Spleen (tissue), 7 donors: ENCODE measurements around the genes KCNC3, ASPDH, KLK1, KLK9, KLK14 and C19orf84.

GRCh38 chr19:50272382-50272978 is 56.7 kb downstream of the KCNC3 start:
- PRO-cap, 4 experiments: no peak in any of the 4 experiments
- RAMPAGE, long total RNA, 4 experiments: no peak in any of the 4 experiments

DNA sequence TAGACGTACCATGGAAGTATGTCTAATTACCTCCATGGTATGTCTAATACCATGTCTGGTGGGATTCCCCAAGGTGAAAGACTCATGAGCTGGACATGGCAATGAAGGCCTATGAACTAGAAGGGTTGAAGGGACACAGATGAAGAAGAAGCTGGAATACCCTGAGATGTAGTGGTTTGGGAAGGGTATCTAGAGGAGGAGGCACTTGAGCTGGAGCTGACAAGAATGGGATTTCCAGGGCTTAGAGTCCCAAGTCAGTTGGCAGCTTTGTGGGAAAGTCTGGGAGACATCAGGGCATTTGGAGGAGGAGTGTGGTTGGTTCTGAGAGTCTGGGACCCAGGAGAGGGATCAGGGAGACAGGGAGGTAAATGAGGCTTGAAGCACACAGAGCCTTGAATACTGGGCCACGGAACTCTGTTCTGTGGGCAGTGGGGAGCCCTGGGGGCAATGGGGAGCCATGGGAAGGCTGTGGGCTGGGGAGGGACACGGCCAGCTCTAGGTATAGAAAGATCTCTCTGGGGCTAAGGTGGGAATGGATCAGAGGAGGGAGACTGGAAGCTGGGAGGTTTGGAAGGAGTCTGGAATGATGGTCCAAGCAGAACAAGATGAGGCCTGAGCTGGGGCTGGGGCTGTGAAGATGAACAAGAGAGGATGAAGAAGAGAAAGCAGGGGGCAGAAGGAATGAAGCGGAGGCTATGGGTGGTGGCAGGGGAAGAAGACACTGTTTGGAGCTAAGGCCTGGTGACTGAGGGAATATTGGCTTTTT is 24.4 kb downstream of the KCNC3 start:
- PRO-cap, 4 experiments: no peak in any of the 4 experiments
- RAMPAGE, long total RNA, 4 experiments: no peak in any of the 4 experiments

- PRO-cap, 4 experiments: no peak in any of the 4 experiments
- RAMPAGE, long total RNA, 4 experiments: start-site peak on the minus strand in 1 of 4 experiments, at chr19:50314093-50314550 at its widest, 5 reads per replicate
These were observed 15.0 kb downstream of the KCNC3 start for GRCh38 chr19:50313946-50314829.

DNA sequence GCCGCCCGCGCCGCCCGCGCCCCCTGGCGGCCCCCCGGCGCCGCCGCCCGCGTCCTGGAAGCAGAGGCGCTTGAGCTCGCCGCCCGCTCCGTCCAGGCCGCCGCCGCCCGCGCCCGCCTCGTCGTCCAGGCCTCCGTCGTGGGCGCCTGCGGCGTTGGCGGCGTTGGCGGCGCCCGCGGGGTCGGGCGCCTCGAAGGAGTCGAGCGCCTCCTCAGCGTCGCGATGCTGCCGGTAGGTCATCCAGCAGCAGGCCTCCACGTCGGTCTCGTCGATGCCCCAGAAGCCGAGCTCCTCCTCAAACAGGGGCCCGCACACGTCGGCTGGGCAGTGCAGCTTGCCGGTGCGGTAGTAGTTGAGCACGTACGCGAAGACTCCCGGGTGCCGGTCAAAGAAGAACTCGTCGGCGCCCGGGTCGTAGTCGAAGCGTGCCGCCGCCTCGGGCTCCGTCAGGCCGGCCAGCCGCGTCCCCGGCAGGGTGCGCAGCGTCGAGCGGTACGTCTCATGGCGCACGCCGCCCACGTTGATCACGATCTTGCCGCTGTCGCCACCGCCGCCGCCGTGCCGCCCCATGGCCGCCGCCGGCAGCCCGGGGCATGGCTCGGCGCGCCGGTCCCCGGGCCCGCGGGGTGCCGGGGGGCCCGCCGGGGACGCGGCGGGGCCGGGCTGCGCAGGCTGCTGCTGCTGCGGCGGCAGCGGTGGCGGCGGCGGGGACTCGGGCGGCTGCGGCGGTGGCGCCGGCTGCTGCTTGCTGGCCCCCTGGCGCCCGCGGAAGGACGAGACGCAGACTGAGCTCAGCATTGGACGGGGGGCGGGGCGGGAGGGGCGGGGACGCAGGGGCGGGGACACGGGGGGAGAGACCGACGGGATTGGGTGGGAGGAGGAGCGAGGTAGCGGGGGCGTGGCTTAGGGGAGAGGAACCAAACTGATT is 628 bp downstream of the KCNC3 start:
- PRO-cap, 4 experiments: peak in 4 of 4 experiments; most common minus-strand start position 787 of the sequence (in 4)
- RAMPAGE, long total RNA, 4 experiments: no peak in any of the 4 experiments

GRCh38 chr19:50329213-50330311 is at the start of gene KCNC3:
Gene KCNC3, minus strand, starts transcription at chr19:50329377.
- PRO-cap, 4 experiments: peak in 4 of 4 experiments; most common plus-strand start chr19:50329650 (in 4); most common minus-strand start chr19:50329461 (in 1)
- RAMPAGE, long total RNA, 4 experiments: no peak in any of the 4 experiments

- PRO-cap, 4 experiments: peak in 4 of 4 experiments; most common plus-strand start chr19:50368861 (in 2); most common minus-strand start chr19:50369331 (in 4)
- RAMPAGE, long total RNA, 4 experiments: start-site peak on the minus strand in 1 of 4 experiments, at chr19:50369318-50369334 at its widest, 5 reads per replicate
These were observed 3.5 kb upstream of the NAPSA start for GRCh38 chr19:50368537-50369667.

DNA sequence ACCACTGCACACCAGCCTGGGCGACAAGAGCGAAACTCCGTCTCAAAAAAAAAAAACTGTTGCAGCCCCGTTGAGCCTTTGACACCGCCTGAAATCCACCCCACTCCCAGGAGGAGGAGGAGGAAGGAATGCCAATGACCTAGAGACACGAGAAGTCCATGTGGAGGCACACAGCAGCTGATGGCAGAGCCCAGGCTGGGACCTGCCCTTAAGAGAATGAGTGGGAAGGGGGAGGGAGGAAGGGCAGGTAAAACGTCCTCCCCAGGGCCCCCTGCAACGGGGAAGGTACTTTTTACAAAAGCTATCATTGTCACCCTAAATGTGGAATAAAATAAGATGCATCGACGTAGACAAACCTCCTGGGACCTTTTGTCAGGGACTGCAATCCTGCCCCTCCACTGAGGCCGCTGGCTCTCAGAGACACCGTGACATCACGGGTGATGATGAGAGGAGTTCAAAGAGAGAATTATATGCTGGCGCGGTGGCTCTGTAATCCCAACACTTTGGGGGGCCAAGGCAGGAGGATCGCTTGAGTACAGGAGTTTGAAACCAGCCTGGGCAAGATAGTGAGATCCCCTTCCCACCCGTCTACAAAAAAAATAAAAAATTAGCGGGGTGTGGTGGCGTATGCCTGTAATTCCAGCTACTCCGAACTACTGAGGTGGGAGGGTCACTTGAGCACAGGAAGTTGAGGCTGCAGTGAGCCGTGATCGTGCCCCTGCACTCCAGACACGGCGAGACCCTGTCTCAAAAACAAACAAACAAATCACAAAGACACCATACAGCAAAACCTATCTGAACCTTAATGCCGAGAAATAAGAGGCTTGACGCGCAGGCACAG is 1.8 kb upstream of the MYBPC2 start:
- PRO-cap, 4 experiments: no peak in any of the 4 experiments
- RAMPAGE, long total RNA, 4 experiments: no peak in any of the 4 experiments

DNA sequence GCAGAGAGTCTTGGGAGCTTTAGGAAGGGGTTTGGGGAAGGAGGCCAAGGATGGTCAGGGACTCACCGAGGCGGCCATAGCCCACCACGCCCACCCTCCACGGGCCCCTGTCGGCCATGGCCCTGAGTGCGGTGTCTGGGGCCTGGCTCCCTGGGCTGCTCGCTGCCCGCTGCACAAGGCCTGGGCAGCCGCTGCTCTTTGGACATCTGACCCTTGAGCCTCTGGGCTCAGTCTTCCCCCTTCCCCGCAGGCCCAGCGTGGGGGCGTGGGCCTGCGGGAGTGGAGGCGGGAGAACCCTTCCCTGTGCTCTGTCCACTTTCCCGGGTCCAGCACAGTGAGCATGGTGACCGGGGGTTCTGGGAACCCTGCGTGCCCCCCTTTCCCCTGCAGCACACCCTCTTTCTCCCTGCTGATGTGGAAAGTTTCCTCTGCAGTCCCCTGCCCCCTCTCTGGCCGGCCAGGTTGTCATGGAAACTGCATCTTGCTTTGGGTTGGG is at the start of gene ASPDH:
Gene ASPDH, minus strand, starts transcription at position 208 of the 496 bp plus-strand sequence.
- PRO-cap, 4 experiments: peak in 1 of 4 experiments; most common plus-strand start position 422 of the sequence (in 1)
- RAMPAGE, long total RNA, 4 experiments: no peak in any of the 4 experiments

DNA sequence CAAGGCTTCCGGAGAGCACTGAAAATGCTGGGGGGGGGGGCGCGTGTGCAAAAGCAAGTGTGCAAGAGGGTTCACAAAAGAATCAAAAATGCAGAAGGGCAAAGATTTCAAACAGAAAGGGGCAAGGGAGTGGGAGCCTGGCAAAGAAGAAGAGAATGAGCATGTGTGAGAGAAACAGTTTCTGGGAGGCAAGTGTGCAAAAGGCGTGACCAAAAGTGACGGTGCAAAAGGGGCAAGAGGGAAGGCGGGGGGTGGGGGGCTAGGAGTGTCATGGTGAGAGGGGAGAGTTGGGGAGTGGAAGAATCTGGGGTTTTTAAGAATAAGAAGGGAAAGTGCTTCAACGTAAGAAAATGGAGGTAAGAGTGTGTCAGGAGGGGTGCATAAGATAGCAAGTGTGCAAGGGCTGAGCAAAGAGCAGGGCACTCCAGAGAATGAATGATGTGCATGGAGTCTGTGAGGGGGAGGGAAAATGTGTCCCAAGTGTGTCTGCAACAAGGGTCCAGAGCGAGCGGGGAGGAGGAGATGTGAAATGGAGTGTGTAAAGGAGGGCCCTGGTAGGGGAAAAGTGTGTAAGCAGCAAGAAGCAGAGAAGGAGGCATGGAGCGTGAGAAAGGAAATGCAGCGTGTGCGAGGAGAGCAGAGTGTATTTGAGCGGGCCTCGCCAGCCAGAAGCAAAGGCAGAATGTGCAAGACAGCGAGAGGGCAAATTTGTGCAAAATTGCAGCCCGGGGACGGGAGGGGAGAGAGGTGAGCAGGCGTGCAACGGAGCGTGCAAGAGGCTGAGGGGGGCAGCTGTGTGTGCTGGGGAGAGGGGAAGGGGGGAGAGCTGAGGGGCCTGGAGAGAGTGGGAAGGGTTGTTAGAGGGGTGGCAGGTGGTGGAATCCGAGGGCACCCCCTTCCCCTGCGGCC is 11.7 kb downstream of the C19orf81 start:
- PRO-cap, 4 experiments: no peak in any of the 4 experiments
- RAMPAGE, long total RNA, 4 experiments: no peak in any of the 4 experiments

- PRO-cap, 4 experiments: no peak in any of the 4 experiments
- RAMPAGE, long total RNA, 4 experiments: no peak in any of the 4 experiments
These were observed 4.0 kb downstream of the ACP4 start for GRCh38 chr19:50793846-50794921.

- PRO-cap, 4 experiments: no peak in any of the 4 experiments
- RAMPAGE, long total RNA, 4 experiments: no peak in any of the 4 experiments
These were observed 4.8 kb downstream of the ACP4 start for GRCh38 chr19:50794922-50795421.

- PRO-cap, 4 experiments: peak in 4 of 4 experiments; most common minus-strand start chr19:50804594 (in 4)
- RAMPAGE, long total RNA, 4 experiments: start-site peak on the minus strand in 4 of 4 experiments, at chr19:50804594-50804659 at its widest, 377 to 509 reads per replicate
These were observed 14.1 kb downstream of the ACP4 start for GRCh38 chr19:50804310-50804761.

- PRO-cap, 4 experiments: no peak in any of the 4 experiments
- RAMPAGE, long total RNA, 4 experiments: no peak in any of the 4 experiments
These were observed at the start of gene KLK1 for GRCh38 chr19:50823323-50824087. Gene KLK1, minus strand, starts transcription at chr19:50823787.

GRCh38 chr19:50826886-50827379 is 3.3 kb upstream of the KLK1 start:
- PRO-cap, 4 experiments: no peak in any of the 4 experiments
- RAMPAGE, long total RNA, 4 experiments: no peak in any of the 4 experiments

GRCh38 chr19:50870373-50870962 is 2.8 kb upstream of the KLK2 start:
- PRO-cap, 4 experiments: no peak in any of the 4 experiments
- RAMPAGE, long total RNA, 4 experiments: no peak in any of the 4 experiments

DNA sequence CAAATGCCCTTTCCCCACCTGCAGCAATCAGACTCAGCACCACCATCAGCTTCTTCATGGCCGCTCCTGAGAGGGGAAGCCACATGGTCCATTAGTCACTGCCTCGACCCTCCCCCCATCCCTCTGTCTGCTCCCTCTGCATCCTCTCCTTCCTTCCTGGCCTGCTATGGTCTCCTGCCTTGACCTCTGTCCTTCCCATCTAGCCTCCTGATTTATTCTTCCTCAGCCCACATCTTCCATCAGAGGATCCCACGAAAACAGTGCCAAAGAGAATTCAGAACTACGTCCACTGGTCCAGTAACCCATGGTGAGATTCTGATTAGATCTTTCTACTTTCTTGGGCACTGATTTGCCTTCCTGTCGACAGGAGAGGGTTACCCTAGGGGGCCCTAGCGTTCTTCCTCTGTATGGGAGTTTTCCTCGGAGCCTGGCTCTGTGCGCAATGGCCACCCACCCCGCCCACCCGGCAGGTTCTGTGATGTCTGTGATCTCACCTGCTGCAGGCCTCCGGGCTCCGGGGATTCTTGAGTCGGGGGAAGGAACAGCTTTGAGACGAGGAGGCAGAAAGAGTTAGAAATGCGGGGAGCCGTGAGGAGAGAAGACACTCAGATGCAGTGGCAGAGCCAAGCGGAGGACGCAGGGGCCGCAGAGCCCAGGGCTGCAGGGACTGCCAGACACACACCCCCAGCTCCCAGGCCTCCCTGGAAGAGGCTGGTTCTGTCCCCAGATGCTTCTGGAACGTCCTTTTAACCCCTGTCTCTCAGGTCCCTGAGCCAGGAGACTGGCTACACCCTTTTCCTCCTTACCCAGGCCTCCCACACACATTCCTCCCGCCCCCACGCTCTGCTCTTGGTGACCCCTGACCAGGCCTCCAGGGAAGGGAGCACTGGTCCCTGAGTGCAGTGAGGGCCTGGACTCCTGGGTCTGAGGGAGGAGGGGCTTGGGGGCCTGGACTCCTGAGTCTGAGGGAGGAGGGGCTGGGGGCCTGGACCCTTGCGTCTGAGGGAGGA is 1.0 kb downstream of the KLK6 start:
- PRO-cap, 4 experiments: no peak in any of the 4 experiments
- RAMPAGE, long total RNA, 4 experiments: start-site peak on the minus strand in 3 of 4 experiments, centred at positions 617 to 639 of the sequence, 20 to 40 reads per replicate

- PRO-cap, 4 experiments: no peak in any of the 4 experiments
- RAMPAGE, long total RNA, 4 experiments: no peak in any of the 4 experiments
These were observed at the start of gene KLK9 for GRCh38 chr19:51009427-51009793. Gene KLK9, minus strand, starts transcription at chr19:51009592.

- PRO-cap, 4 experiments: no peak in any of the 4 experiments
- RAMPAGE, long total RNA, 4 experiments: no peak in any of the 4 experiments
These were observed at the start of gene KLK14 for GRCh38 chr19:51082521-51083061. Gene KLK14, minus strand, starts transcription at chr19:51082887.

- PRO-cap, 4 experiments: no peak in any of the 4 experiments
- RAMPAGE, long total RNA, 4 experiments: no peak in any of the 4 experiments
These were observed 15.1 kb downstream of the VSIG10L start for GRCh38 chr19:51326701-51327303.

- PRO-cap, 4 experiments: no peak in any of the 4 experiments
- RAMPAGE, long total RNA, 4 experiments: start-site peak on the minus strand in 1 of 4 experiments, at chr19:51390566-51390607 at its widest, 7 reads per replicate
These were observed at the start of gene C19orf84 for GRCh38 chr19:51390394-51391106. Gene C19orf84, minus strand, starts transcription at chr19:51390591.